Fibroblast of the aortic adventitia (primary cell): Measurements from ENCODE around the gene CERCAM.

- CAGE, long polyA plus RNA = no peak
Measured at GRCh38 chr9:128107154-128107560, 20.4 kb downstream of the PTGES2 start.

GRCh38 chr9:128108958-128109201 is 18.6 kb downstream of the PTGES2 start:
- CAGE, long polyA plus RNA = no peak

DNA sequence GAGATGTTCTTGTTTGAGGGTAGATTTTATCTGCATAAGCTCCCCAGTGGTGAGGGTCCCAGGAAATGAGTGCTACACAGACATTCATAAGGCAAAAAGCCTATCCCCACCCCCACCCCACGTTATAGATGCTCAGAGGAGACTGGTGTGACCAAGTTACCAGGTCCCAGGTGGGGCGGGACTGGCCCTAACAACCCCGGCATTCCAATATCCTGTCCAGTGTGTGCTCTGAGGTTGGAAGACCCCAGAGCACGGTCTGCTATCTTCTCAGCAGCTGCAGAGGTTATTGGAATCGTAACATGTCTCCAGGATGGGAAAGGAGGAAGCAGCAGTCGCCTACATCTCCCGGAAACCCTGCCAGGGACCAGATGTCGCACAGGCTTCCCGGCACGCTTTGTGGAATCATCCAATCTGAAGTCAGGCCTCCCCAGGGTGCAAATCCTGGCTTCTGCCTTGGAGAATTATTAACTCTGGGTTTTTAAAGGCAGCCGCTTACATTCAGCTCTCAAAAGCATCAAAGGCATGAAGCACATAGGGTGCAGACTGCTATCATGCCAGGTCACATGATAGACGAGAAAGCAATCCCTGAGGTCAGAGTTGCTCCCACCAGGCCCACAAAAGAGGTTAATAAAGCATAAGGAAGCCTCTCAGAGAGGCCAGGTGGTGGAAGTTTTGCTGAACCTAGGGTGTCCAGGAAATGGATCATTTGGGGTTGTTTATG is 4.5 kb upstream of the PTGES2 start:
- CAGE, long polyA plus RNA = no peak

GRCh38 chr9:128161838-128162864 is 2.1 kb downstream of the BBLN start:
- CAGE, long polyA plus RNA = no peak

GRCh38 chr9:128163447-128164002 is 3.5 kb downstream of the BBLN start:
- CAGE, long polyA plus RNA = no peak

GRCh38 chr9:128185499-128186009 is 5.8 kb downstream of the CIZ1 start:
- CAGE, long polyA plus RNA = no peak

DNA sequence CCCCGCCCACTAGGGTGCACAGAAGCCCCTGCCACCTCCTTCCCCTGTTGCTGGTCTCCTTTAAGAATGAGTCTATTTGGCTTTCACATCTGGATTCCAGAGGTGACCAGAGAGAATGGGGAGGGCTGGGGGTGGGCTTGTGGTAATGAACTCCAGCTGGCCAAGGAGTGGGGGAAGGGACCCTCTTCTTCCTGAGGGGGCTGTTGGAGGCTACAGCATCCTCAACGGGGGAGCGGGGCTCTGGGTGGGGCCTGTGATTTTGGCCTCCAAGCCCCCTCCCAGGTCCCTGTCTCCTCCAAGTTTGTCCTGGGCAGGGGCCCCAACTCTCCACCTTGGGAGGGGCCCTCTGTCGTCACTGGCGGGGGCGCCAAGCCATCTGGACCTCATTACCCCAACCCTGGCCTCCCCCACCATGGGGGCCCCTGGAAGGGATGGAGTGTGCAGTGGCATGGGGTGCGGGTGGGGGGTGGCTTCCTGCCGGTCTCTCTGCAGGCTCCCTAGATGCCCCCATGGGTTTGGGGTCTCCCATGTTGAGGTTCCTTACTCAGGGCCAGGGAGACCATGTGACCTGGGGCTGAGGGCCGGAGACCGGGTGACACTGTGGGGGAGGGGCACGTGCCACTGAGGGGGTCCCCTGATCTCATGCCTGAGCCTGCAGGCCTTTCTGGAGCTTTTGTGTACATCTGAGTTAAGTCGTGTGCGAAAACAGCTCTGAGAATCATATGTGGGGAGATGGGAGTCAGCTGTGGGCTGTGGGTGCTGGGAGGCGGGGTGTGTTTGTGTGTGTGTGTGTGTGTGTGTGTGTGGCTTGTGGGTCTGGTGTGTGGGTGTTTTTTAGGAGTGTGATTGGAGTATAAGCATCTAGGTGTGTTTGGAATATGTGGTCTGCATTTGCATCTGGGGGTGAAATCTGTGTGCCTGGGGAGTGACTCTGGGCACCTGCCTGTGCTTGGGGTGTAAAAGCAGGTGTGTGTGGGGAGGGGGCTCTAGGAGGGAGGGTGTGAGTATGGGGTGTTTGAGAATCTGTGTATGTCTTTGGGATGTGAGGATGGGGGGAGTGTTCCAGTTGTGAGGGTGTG is 32.3 kb downstream of the GOLGA2 start:
- CAGE, long polyA plus RNA = no peak

DNA sequence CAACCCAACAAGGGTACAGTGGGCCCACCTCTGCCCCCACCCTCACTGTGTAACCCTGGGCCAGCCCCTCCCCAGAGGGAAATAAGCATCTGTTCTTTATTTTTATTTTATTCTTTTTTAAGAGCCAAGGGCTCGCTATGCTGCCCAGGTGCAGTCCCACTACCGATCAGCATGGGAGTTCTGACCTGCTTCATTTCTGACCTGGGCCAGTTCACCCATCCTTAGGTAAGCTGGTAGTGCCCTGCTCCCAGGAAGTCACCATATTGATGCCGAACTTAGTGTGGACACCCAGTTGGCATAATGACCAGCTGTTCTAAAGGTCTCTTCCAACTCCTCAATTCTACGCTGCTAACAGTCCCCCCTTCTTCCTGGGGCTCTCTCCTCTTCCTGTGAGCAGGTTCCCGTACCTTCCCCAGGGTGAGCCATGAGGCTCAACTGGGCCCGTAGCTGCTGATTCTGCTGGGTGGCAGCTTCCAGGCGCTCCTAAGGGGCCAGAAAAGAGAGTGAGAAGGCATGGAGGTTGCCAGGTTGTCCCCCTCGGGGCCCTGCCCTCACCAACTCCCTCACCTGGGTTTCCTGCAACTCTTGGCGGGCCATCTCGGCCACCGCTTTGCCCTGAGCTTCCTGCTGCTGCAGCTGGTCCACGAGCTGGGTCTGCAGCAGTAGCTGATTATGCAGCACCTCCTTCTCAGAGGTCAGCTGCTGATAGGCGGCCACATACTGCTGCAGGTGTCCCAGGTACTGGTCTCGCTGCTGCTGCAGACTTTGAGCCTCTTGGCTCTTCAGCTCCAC is 17.0 kb downstream of the GOLGA2 start:
- CAGE, long polyA plus RNA = no peak

GRCh38 chr9:128265466-128266295 is 10.1 kb downstream of the GOLGA2 start:
- CAGE, long polyA plus RNA = no peak

- CAGE, long polyA plus RNA = no peak
Measured at GRCh38 chr9:128274712-128275508, 897 bp downstream of the GOLGA2 start.

DNA sequence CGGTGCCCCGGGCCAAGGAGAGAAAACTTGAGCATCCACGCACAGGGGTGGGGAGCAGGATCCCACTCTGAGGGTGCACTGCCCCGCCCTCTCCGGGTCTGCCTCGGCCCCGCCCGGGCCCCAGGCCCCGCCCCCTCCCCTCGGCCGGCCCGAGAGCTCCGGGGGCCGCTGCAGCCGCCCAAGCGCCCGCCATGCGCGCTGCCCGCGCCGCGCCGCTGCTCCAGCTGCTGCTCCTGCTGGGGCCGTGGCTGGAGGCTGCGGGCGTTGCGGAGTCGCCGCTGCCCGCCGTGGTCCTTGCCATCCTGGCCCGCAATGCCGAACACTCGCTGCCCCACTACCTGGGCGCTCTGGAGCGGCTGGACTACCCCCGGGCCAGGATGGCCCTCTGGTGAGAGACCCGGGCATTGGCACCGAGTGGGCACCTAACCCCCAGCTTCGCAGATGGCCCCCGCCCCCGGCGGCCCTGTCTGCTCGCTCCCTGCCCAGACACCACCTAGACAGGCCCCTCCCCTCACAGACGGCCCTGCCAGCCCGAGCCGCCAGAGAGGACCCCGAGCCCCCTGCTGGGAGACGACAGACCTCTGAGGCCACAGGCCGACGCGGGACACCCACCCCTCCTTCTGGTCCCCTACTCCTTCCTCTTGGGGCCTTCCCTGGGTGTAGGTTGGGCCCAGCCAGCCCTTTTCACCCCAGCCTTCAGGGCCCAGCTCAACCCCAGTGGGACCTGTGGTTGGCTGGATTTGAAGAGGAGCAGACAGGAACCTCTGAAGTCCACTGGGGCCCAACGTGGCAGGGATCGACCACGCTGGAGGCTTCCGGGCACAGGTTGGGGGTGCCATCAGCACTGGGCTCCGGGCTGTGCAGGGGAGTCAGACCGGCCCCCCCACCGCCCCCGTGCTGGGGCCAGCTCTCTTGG is at the start of gene CERCAM:
Gene CERCAM (plus strand): TSS at position 171 of the 916 bp plus-strand sequence.
- CAGE, long polyA plus RNA = start-site peak on the plus strand centred at position 153 of the sequence, 42 bp wide, 487 and 196 reads in 2 replicates

- CAGE, long polyA plus RNA = no peak
Measured at GRCh38 chr9:128554050-128555023, 1.9 kb downstream of the SPTAN1 start.

DNA sequence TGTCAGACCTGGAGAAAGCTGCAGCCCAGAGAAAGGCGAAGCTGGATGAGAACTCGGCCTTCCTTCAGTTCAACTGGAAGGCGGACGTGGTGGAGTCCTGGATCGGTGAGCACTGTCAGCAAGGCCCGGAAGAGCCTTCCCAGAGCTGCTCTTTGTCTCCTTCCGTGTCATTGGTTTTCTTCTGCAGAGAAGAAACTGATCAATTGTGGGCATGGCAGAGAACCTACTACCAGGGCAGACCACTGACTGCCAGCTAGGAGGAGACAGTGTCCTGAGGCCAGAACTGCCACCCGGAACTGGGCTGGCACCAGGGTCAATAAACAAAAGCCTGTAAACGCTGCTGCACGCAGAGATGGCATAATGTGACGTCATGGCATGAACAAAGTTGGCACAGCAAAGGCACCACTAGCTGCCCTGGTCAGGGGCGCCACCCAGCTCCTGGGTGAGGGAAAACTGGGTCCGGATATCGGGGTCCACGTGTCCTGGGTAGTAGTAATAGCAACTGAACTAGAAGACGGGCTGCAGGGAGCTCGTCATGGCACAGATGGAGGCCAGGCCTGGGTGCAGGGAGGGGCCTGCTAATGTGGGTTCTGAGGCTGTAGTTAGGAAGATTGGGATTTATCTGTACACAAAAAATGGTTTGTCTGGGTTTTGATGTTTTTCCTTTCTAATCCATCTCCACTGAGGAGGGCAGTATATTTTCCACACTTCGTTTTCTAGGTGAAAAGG is 32.1 kb downstream of the DYNC2I2 start:
- CAGE, long polyA plus RNA = no peak

- CAGE, long polyA plus RNA = no peak
Measured at GRCh38 chr9:128634818-128635394, 21.7 kb downstream of the DYNC2I2 start.

DNA sequence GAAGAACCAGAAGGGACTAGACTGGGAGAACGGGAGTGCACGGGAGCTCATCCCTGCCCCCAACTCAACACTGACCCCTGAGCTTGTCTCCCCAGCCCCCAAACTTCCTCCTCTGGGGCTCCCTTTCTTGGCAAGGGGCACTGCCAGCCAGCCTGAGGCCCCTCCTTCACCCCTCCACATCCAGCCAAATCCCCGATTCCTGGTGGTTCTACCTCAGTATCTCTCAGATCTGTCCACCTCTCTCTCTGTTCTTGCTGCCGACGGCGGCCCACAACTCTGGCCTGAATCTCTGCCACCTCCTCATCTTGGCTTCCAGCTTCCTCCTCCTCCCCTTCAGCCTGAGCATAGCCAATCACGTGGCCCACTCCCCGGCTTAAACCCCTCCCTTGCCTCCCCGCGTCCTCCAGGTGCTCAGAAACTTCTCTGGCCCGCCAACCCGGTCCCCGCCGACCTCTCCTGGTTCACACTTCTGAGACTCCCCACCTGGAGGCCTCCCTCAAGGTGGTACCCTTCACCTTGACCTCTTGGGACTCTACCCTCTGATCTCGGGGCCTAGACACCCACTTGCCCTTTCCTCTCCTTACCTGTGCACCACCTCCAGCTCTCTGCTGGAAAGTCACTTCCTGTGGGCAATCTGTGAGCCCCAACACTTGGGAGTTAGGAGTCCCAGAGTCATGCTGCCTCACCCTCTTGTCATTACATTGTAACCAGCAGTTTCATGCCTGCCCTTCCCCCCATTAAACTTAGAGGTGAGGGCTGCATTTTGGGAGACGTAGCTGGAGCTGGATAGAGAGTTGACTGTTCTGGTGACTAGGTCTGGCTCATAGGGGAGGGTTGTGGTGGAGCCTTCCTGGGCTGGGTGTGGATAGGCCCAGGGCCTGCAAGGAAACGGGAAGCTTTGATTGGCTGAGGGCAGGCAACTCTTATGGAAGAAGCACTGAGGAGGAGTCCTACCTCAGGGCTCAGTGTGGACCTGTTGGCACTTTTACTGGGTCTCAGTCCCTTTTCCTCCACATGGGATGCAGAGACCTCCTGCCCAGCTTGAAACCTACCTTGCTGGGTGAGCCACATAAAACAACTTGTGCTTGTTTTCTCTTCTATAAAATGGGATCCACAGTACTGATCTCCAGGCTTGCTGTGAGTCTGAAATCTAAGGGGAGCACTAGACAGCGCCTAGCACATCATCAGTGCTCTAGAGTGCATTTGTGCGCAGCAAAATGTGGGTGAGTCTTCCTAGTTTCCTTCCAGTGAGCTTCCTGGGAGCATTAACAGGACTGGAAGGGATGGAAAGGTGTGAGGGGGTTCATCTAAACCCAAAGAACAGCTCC is 4.4 kb upstream of the SET start:
- CAGE, long polyA plus RNA = no peak

- CAGE, long polyA plus RNA = no peak
Measured at GRCh38 chr9:128692534-128693285, 3.7 kb downstream of the SET start.

- CAGE, long polyA plus RNA = no peak
Measured at GRCh38 chr9:128722589-128723390, 1.1 kb downstream of the ZDHHC12 start.

DNA sequence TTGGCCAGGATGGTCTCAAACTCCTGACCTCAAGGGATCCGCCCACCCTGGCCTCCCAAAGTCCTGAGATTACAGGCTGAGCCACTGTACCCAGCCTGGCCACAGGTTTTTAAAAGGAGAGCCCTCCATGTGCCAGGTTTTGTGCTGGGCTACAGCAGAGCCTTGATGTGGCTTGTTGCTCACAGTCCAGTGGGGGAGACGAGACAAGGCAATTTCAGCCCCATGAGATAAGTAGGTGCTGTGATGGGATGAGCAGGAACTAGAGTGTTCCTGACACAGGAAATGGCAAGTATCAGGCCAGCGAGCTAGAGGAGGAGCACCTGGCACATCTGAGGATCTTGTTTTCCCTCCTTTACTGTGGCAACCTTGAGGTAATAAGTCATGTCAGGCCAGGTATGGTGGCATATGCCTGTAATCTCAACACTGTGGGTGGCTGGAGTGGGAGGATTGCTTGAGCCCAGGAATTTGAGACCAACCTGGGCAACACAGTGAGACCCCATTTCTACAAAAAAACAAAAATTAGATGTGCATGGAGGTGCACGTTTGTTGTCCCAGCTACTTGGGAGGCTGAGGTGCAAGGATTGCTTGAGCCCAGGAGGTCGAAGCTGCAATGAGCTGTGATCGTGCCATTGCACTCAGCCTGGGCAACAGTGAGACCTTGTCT is 3.8 kb upstream of the ZDHHC12 start:
- CAGE, long polyA plus RNA = no peak

GRCh38 chr9:128770800-128771041 is 1.0 kb downstream of the ZER1 start:
- CAGE, long polyA plus RNA = no peak

DNA sequence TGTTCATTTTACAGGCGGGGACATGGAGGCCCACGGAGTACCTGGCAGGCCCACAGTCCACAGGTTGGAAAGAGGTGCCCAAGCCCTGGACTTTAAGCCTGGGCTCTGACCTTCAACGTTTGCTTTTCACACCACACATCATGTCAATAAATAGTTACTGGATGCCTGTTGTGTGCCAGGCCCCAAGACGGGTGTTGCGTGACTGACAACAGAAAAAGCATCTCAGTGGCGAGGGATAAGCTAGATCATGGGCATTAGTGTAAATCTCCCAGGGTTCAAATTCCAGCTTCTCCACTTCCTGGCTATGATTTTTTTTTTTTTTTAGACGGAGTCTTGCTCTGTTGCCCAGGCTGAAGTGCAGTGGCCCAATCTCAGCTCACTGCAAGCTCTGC is 1.6 kb downstream of the KYAT1 start:
- CAGE, long polyA plus RNA = no peak